Metastatic Liver Carcinoma in the Lung (tissue), 2 donors: Measurements from ENCODE around the gene ADRM1.

GRCh38 chr20:59195512-59196056, 32.0 kb downstream of the ZNF831 start:
- PRO-cap, 2 experiments = no peak in any of the 2 experiments

- PRO-cap, 2 experiments = no peak in any of the 2 experiments
These were observed 102.2 kb downstream of the EDN3 start for GRCh38 chr20:59402571-59403111.

GRCh38 chr20:59835503-59836606, 97.6 kb downstream of the SYCP2 start:
- PRO-cap, 2 experiments = peak in 1 of 2 experiments; most common plus-strand start chr20:59836018 (in 1)

GRCh38 chr20:59836607-59837042, 96.8 kb downstream of the SYCP2 start:
- PRO-cap, 2 experiments = peak in 1 of 2 experiments; most common plus-strand start chr20:59836969 (in 1); most common minus-strand start chr20:59836870 (in 1)

DNA sequence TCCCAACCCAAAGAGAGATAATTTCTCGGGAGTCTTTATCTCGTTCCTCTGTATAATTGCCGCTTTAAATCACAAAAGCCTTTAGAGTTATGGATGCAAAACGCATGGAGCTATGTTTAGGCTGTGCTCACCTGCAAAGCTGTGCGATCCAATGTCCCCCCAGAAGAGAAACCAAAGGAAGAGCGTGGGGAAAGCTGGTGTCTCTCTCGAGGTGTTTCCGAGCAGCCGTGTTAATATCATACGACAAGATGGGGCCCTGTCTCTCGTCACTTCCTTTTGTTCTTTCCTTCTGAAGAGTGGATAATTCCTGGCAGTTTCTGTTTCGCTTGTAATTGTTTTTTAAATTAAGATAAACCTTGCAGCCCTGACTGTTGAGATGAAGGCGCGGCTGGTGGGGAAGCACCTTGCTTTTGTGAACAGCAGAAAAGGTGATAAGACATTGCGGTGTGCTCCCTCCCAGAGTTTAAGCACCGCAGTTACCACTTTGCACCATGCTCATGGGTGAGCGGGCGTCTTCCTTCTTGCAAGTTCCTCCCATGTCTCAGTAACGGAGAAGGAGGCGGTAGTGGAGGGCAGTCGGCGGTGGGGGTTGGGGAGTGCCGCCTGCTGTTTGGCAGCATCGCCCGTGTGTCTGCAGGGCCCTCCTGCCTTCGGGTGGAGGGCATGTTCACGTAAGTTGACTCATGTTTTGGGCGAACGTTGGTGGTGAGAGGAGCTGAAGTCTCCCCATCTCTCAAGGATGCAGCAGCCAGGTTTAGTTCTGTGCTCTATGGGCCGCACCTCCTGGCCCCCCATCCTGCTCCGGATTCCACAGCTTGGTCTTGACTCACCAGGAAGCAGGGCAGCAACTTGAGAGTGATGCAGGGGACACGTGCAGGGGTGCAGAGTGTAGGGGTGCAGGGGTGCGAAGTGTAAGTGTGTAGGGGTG, 345.9 kb downstream of the TAF4 start:
- PRO-cap, 2 experiments = no peak in any of the 2 experiments

- PRO-cap, 2 experiments = no peak in any of the 2 experiments
These were observed 65.3 kb downstream of the TAF4 start for GRCh38 chr20:62000283-62000904.

DNA sequence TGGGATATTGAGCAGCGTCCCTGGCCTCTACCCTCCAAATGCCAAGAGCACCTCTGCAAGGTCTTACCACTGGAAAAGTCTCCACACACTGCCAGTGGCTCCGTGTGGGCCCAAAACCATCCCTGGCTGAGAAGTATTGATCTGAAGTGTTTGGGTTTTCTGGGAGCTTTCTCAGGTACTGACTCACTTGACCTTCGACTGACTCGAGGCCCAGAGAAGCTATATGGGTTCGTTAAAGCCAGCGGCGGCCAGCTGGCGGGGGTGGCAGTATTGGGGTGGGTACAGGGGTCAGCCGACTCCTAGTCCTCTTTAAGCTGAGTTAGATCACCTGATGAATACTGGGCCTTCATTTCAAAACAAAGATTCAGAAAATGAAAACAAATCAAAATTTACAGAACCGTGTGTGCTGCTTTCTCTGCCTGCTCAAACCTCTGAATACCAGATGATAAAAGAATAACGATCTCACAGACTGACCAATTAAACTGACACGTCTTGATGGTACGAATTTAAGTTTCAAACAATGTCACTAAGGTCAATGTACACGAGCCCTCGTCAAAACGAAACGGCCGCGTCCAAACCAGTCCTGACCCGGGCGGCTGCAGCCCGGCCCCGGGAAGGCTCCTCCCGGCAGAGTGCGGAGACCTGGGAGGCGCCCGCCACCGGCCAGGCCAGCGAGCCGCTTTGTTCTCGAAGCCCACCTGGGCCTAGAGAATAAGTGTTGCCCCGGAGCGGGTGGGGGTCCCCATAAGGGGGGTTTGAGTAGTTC, 1.0 kb downstream of the PSMA7 start:
- PRO-cap, 2 experiments = peak in 1 of 2 experiments; most common plus-strand start position 580 of the sequence (in 1)

GRCh38 chr20:62234830-62235526, 3.3 kb upstream of the OSBPL2 start:
- PRO-cap, 2 experiments = no peak in any of the 2 experiments

DNA sequence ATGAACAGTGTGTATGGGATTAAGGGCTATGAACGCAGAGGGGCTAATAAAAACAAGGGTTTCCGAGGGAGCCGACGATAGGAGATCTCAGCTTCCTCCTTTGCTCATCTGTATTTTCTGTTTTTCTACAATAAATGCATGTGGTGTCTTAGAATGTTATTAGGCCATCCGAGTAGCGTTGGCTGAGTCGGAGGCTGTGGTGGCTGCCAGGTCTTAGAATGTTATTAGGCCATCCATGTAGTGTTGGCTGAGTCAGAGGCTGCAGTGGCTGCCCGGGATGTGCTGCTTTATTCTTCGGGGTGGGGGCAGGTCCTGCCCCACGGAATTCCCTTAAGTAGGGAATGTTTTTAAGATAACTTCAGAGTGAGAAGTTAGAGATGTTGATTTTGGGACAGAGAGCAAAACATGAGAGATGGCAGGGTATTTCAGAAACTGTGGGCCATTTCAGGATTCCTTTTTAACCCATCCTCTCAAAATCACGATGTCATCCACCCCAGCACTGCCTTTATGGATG, 20.2 kb downstream of the OSBPL2 start:
- PRO-cap, 2 experiments = no peak in any of the 2 experiments

DNA sequence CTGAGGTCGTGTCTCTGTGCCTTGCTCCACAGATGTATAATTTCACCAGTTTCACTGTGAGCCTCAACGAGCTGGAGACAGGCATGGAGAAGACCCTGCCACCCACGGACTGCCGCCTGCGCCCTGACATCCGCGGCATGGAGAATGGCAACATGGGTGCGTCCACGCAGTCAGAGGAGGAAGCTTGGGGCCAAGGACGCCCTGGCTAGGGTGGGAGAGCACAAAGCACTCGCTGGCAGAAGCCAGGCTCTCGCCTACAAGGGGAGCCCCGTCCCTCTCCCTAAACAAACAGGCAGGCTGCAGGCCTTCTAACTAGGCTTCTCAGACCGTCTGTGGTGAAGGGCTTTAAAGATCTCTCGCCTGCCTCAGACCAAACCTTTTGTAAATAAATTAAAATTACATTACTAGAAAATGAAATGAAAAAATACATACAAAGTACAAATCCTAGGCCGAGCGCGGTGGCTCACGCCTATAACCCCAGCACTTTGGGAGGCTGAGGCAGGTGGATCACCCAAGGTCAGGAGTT, 13.6 kb upstream of the ADRM1 start:
- PRO-cap, 2 experiments = no peak in any of the 2 experiments

- PRO-cap, 2 experiments = peak in 2 of 2 experiments; most common plus-strand start chr20:62302987 (in 2)
These were observed at the start of gene ADRM1 for GRCh38 chr20:62302881-62303273. TSS of gene ADRM1 (plus strand) at chr20:62302997.

GRCh38 chr20:62318575-62319216, 15.9 kb downstream of the ADRM1 start:
- PRO-cap, 2 experiments = no peak in any of the 2 experiments

DNA sequence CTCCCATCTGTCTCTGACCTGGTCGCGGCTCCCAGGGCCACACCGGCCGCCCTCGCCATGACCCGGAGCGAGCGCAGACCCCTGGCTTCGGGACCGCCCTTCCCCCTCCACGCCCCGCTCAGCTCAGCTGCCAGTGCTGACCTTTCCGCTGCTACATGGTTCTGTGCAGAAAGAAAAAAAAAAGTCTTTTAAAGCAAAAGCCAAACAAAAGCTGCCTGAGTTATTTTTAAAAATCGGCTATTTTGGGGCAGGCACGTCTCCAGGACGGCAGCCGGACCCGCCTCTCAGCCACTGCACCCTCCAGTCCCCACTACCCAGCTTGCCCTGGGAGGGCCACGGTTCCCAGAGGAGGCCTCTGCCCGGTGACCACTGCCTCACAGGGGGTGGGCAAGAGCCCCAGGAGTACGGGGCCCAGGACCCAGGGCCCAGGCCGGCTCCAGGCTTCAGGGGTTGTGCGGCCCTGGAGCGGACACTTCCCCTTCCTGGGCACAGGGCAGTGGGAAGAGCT, 10.8 kb downstream of the LAMA5 start:
- PRO-cap, 2 experiments = no peak in any of the 2 experiments

DNA sequence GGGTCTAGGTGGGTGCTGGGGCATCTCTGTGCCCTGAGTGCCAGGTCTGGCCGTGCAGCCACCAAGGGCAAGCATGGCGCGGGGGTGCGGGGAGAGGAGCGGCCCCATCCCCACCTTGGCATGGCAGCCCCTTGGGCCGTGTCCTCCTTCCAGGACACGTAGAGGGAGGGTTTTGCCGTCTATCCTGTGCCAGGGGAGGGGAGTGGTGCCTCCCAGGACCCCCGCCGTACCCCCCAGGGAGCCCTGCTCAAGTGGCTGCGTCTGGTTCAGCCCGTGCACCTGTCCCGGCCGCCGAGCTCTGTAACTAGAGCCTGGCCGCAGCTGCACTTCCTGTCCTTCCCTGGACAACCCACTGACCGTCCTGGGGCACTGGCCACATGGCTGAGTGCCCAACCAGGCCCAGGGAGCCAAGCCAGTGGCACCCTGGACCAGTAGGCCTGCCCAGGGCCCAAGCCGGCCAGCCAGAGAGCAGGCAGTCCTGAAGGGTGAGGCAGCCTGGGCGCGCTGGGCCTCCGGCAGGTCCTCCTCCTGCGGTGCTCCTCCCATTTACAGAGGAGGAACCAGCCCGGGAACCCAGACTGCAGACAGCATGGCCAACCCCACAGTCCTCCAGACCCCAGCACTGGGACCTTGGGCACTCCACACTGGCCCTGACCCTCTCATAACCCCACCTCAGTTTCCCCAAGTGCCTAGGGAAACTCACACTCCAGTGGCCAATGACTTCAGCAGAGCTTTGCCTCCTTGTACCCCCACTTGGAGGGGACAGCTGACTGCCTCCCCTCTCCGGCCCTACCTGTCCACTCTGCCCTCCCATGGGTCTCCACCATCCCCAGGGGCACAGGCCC, 8.8 kb downstream of the LAMA5 start:
- PRO-cap, 2 experiments = peak in 2 of 2 experiments; most common plus-strand start position 464 of the sequence (in 1); most common minus-strand start position 302 of the sequence (in 2)

- PRO-cap, 2 experiments = no peak in any of the 2 experiments
These were observed 5.3 kb downstream of the LAMA5 start for GRCh38 chr20:62361696-62362257.

DNA sequence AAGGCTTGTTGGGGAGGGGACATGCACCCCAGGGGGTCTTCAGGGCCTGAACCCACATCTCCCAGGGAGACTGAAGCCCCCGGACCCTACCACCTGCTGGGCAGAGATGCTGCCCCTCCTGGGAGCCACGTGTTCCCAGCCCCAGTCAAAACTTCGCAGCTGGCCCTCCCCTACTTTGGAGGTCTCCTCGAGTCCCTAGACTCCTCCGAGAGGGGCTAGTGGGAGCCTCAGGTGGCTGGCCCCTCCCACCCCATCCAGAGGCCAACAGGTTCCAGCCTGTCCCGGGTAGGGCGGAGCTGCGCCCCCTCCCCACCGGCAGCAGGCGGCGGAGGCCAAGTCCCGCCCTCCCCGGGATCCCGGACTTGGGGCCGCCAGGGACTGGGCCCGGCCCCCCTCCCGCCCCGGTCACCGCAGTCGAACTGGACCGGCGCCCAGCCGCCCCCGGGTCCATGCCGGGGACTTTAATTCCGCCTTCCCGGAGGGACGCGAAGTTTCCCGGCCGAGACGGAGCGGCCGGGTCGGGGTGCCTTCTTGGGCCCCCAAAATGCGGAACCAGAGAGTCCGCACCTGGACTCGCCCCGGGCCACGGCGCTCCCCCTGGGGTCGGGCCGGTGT, 723 bp downstream of the LAMA5 start:
- PRO-cap, 2 experiments = peak in 1 of 2 experiments; most common plus-strand start position 413 of the sequence (in 1); most common minus-strand start position 197 of the sequence (in 1)

- PRO-cap, 2 experiments = no peak in any of the 2 experiments
These were observed 4.1 kb downstream of the RPS21 start for GRCh38 chr20:62390870-62391579.

DNA sequence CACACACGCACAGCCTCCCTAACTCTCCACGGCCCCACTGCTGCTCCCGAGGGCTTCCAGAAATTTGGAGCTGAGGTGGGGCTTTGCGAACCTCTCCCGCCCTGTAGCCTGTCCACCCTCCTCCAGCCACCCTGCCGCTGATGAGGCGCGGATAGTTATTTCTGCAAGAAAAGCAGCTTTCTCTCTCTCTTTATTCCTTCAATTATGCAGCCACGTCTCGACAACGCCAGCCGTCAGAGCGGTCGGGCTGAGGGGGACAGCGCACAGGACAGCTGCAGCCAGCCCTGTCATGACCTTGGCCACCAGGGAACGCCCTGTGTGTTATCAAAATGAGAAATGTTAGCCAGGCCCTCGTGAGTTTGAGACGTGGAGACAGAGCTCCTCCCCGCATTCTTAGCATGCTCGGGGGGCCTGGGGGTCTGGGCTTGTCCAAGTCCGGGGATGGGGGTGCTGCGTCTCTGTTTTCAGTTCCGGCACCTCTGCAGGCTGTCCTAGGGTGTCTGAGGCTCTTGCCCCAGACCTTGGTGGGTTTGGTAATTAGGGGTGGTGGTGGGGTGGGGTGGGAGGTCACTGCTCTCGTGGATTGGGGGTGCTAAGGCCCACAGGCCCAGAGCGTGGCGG, 54.1 kb upstream of the GATA5 start:
- PRO-cap, 2 experiments = no peak in any of the 2 experiments

GRCh38 chr20:62549382-62549998, 73.7 kb upstream of the GATA5 start:
- PRO-cap, 2 experiments = no peak in any of the 2 experiments

DNA sequence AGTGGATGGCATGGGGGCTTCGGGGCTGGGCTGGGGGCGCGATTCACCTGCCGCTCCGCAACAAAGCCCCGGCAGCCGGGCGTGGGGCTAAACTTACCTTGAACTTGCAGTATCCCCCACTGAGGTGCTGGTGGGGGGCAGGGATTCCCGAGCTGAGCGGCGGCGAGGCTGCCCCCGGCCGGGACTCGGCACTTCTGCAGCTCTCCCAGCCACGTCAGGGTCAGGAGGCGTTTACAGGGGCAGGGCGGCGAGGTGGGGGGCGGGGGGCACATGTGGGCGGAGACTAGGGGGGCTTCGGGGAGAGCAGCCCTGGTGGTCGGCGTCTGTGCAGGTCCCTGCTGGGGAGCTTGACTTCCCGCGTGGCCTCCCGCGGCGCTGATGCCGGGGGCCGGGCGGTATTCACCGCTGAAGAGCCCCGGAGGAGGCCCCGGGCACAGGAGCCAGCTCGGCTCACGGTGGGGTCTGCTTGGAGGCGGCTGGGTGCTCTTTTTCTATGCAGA, 75.6 kb upstream of the GATA5 start:
- PRO-cap, 2 experiments = no peak in any of the 2 experiments